Thoracic aorta (tissue), 1 donor: ENCODE measurements around the gene NME1.

- RAMPAGE, long total RNA, result no peak
Measured at GRCh38 chr17:50908841-50909748, 42.9 kb upstream of the TOB1 start.

GRCh38 chr17:50998433-50998825, 122.2 kb downstream of the SPAG9 start:
- RAMPAGE, long total RNA, result no peak

- RAMPAGE, long total RNA, result no peak
Measured at GRCh38 chr17:51056698-51057546, 63.7 kb downstream of the SPAG9 start.

- RAMPAGE, long total RNA, result start-site peak on the plus strand at chr17:51153570-51153609, 216 reads
Measured at GRCh38 chr17:51153189-51153728, at the start of gene NME1. Gene NME1, plus strand, starts transcription at chr17:51153559.

- RAMPAGE, long total RNA, result no peak
Measured at GRCh38 chr17:51153729-51154600, 606 bp downstream of the NME1 start.

DNA sequence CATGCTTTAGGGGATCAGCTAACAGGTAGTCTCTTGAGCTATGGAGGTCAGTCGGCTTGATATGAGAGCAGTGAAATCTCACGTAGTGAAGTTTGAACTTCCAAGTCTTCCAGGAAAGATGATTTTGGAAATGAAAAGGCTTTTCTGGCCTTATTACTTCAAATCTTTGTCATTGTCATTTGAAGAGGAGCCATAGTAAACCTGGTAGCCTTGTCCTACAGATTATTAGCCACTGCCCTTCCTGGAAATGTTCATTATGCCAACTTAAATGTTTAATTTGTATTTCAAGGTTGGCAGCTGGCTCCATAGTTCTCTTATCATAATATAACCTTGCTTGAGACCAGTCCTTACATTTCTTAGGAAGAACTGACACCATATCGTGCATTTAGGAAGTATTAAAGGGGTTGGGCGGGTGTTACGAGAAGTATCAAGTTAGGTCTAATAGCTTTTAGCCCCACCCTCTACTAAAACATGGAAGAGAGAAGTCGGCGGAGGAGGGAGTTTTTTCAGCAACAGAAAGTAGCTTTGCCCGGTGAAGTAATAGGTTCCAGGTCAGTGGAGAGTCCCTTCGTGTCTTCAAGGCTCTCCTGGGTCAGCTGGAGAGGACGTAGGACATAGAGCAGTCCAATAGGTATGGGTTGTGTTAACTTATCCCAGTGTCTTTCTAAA, 37.9 kb downstream of the UTP18 start:
- RAMPAGE, long total RNA, result no peak

- RAMPAGE, long total RNA, result no peak
Measured at GRCh38 chr17:52824437-52825006, 666.0 kb upstream of the CA10 start.

DNA sequence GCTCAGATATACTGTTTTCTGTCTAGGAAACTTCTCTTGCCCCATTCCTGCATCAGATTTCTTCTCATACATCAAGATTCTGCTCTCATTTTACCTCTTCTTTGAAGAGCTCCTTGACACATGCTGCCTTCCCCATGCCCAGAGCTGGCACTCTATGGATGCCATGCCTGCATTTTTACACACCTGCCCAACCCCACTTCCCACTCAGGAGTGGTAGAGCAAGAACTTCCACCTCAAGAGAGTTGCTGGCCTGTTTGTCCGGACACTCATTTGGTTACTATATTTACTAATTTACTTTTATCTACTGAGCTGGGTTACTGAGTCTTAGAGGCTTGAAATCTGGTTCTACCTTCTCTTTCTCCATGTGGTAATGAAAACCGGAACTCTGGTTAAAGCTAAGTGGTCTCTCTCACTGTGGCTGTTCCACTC, 98.2 kb upstream of the HLF start:
- RAMPAGE, long total RNA, result no peak

GRCh38 chr17:55265133-55265350, 282 bp downstream of the HLF start:
- RAMPAGE, long total RNA, result no peak

GRCh38 chr17:55283171-55284038, 18.6 kb downstream of the HLF start:
- RAMPAGE, long total RNA, result no peak

DNA sequence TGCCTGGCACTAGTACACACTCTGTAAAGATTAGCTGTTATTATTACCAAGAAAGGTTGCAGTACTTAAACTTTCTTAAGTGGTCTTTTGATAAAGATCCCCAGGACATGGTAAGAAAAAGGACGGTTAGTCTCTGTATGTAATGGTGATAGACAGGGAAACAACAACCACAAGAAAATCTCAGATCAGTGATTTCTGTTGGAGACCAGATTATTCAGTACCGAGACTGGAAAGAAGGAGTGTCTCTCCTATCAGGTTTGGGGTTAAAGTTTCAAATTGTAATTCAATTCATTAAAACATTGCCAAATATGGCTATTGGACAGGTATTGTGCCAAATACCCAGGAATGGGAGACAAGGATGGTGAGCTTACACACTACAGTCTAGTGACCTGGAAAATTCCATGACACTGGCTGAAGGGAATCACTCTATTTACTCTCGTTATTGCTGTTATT, 24.9 kb upstream of the MMD start:
- RAMPAGE, long total RNA, result no peak

DNA sequence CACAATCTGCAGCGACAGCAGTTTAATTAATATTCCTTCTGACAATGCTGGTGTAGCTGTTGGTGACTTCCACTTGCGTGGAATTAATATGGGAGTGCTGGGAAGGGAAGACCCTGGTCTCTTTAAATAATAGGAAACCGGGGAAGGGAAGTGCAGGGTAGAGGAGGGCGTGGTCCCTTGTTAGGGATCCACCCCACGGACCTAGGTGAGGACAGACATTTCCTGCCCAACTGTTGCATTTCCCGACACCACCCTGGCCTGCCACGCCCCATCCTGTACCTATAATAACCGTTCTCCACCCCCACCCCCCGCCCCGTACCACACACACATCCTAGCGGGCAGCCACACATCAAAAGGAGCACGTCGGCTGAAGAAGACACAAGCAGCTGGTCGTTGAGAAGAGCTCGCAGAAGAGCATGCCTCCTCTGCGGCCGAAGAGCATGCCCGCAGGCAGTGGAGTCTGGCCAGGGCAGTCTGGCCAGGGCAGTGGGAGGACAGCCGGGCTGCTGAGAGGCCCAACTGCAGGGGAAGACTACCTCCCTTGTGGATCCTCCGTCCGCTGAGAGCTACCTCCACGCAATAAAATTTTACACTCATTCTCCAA, 36.7 kb upstream of the MMD start:
- RAMPAGE, long total RNA, result no peak

GRCh38 chr17:55727956-55728207, 5.2 kb upstream of the TMEM100 start:
- RAMPAGE, long total RNA, result no peak

GRCh38 chr17:56173698-56174411, 20.6 kb downstream of the ANKFN1 start:
- RAMPAGE, long total RNA, result no peak

GRCh38 chr17:56431798-56432194, 161.7 kb upstream of the NOG start:
- RAMPAGE, long total RNA, result no peak

- RAMPAGE, long total RNA, result no peak
Measured at GRCh38 chr17:56707590-56708045, 114.1 kb downstream of the NOG start.

DNA sequence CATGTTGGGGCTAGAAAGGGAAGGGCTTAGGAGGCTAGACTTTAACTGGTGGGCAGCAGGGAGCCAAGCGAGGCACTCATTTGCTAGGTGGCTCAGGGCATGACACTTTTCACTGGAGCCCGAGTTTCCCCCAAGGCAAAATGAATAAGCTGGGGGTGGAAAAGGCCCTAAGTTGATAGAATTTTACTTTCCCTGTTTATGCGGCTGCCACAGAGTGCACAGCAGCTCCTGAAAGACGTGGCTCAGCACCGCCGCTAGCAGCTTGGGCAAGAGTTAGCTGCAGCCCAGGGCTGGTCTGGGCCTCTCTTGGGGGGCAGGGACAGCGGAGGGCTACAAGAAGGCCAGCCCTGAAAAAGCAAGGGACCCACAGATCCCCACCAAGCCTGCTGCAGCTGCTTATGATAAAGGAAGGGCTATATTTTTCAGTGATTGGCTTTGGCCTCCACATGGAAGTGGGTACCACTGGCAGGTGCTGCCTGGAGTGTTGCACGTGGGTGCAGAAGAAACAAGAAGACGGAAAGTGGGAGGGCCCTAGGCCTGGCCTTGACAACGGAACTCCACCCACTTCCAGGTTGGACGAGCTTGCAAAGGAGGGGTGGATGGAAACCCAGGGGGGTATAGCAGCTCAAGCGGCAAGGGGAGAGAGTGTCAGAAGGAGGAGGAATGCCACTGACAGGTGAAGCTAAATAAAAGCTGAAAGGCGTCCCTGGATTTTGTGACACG, 20.5 kb downstream of the TRIM25 start:
- RAMPAGE, long total RNA, result no peak

DNA sequence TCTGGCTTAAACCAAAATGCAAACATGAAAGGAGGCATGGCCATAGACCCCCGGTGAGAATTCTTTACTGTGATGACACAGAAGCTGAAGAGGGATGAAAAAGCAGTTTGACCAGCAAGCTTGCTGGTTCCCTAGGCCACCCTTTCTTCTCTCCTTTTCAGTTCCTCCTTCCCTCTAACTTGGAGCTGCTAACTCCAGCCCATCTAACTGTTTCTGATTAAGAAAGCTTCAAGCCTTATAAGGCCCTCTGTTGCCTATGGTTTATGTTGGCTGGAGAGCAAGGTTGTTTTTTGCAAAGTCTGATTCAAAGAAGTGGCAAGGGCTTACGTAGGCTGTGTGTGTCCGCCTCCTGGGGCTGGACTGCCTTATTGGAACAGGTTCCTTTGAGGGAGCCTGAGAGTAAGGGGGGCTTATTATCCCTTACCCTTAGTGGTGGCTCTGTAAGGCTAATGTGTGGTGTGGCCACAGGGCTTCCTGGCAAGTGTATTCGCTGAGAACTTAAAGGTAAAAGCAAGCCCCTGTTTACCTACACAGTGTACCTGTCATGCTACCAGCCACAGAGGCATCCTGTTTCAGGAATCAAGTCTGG, 7.1 kb downstream of the AKAP1 start:
- RAMPAGE, long total RNA, result no peak

DNA sequence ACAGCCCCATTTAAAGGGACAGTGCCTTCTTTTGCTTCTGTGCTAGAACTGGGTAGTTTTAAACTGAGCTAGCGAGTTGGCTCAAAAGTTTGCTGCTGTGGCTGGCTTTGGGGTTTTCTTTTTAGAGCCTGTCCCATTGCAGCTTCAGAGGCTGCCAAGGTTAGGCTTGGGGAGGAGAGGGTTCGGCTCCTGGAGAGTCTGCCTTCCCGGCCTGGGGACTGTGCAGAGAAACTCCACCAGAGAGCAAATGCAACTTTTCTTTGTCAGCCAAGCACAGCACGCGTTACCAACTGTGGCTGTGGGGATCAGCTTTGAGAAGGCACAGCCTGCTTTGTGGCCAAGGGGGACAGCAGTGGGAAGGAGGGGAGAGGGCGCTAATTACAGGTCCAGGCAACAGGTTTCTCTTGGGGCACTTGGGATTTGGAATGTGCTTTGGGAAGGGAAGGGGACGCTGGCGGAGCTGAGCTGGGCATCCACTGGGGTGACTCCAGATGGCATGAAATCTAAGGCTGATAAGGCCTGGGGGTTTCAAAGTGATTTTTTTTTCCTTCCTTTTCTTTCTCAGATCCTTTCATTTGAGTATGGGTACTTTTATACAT, 2.2 kb downstream of the MSI2 start:
- RAMPAGE, long total RNA, result no peak

- RAMPAGE, long total RNA, result no peak
Measured at GRCh38 chr17:57352278-57352940, 96.1 kb downstream of the MSI2 start.